CMK (cell line): ENCODE data around the genes MGP and STRAP.

DNA sequence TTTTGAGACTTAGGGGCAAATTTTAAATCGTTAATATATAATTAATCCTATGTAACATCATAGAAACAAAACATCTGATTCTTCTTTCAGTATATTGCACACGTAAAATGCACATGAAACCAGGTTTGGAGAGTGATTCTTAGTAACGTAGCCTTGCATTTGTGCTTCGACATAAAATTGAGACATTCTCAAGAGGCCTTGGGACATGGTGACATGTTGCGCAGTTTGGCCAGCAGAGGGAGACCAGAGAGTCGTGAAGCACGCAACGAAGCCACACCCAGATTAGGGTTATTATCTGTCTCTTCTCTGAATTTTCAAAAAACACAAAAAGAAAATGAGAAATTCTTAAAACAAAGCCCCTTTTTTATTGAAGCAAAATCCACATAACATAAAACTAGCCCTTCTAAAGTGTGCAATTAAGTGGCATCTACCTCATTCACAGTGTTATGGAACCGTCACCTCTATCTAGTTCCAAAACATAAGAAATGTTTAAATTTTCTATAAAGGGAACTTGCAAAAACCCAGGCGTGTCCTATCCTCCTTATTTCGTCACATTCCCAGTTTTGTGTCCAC is 108.9 kb upstream of the ATF7IP start:
- RRBS, result no CpG with 5 or more reads among the region's 11 CpGs

- RRBS, result no CpG with 5 or more reads among the region's 5 CpGs
Observed at GRCh38 chr12:14314875-14315337, 50.6 kb upstream of the ATF7IP start.

DNA sequence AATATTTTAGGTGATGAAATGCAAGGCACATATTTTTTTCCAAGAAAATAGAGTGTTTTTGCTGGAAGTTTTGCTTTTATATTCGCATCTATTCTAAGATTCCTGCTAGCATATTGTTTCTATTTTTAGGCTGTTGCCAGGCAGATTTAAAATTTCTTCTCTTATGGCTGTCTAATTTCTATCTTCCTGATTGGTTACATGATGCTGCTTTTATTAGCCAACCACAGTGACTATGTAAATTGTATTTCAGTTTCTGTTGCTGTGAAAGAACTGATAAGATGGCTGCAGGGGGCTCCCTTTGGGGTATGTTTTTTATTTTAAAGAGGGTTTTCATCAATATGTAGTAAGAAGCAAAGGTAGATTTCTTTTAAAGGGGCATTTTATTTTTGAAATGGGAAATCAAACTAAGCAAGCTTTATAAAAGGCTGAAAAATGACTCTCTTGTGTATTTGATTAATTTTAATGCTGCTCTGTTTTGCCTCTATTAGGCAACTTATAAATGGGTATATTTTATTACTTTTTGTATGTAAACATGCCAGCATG is 42.8 kb downstream of the ATF7IP start:
- RRBS, result no CpG with 5 or more reads among the region's 1 CpG

DNA sequence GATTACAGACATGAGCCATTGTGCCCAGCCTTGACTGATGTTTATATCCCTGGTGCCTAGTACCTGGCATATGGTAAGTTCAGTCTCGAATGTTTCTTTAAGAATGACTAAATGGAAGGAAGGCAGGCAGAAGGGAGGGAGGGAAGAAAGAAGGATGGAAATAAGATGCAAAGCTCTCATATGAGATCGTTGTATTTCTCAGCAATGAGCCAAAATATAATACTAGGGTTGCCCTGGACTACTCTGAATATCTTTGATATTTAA is 44.0 kb downstream of the GUCY2C start:
- RRBS, result no CpG with 5 or more reads among the region's 2 CpGs

DNA sequence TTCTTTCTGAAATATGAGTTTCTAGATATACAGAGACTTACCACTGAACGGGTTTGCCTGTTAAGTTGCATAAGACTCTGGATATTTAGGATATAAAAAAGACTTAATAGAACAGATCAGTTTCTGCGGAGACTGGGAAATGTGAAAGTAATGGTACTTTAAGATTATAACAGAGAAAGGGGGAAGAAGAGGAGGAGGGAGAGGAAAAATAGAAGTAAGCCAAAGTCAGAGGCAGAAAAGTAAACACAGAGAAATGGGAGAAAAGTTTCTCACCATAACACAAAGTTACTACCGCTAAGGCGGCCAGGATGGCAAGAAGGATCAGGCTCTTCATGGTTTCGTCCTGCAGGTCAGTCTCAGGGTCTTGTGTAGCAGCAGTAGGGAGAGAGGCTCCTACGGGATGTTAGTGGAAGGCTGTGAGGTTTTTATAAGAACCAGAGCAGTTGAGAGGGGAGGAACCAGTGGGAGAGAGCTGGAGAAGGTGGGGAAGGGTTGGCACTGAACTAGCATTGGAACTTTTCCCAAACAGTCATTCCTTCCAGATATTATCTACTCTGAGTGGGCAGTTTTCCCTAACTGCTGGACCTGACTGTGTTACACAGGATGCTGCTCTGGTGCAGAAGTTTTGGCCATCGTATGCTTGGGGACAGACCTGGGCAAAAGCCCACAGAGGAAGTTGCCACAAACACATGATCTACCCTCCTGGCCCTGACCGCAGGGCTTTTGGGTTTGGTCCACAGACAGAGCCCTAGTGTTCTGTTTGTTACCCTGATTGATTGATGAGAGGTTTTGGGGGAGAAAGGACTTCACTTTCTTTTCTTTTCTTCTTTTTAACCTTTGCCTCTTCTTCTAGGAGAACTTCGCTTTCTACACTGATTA is at the start of gene MGP:
Gene MGP, minus strand, starts transcription at position 397 of the 879 bp plus-strand sequence.
- RRBS, result no CpG with 5 or more reads among the region's 9 CpGs

- RRBS, result no CpG with 5 or more reads among the region's 2 CpGs
Observed at GRCh38 chr12:15179452-15180209, 41.6 kb downstream of the RERG start.

GRCh38 chr12:15562172-15562893 is 226.9 kb downstream of the EPS8 start:
- RRBS, result no CpG with 5 or more reads among the region's 5 CpGs

GRCh38 chr12:15590078-15590860 is 198.9 kb downstream of the EPS8 start:
- RRBS, result no CpG with 5 or more reads among the region's 17 CpGs

DNA sequence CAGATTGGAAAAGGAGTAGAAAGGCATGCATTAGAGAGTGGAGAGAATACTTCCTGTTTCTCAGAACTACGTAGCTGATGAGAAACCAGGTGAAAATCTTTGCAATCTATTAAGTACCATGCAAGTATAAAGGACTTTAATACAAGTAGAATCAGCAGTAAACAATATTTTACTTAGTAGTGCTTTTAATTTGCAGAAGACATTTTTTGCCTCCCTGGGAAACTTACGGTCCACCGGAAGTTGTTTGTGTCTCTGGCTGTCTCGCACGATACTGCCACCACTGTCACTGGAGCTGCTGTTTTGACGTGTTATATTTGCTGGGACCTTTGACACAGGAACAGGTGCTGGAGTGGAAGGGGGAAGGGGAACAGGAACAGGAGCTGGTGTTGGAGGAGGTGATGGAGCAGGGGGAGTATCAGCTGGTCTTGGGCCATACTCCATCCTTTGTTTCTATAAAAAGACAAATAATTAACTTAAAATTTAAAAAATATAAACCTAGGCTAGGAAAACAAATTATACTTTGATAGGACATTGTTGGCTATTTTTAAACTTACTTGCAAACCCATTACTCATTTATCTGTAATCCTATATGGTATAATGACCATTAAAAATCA is 157.9 kb downstream of the EPS8 start:
- RRBS, result no CpG with 5 or more reads among the region's 6 CpGs

GRCh38 chr12:15780603-15780921 is 8.6 kb downstream of the EPS8 start:
- RRBS, result no CpG with 5 or more reads among the region's 2 CpGs

GRCh38 chr12:15882188-15883043 is at the start of gene STRAP:
Gene STRAP (plus strand): TSS chr12:15882387.
- RRBS, result 0% methylated on average over 2 of the region's 61 CpGs

GRCh38 chr12:16021114-16021800 is 110.1 kb downstream of the DERA start:
- RRBS, result no CpG with 5 or more reads among the region's 3 CpGs

- RRBS, result no CpG with 5 or more reads among the region's 11 CpGs
Observed at GRCh38 chr12:16036478-16037508, 125.7 kb downstream of the DERA start.

GRCh38 chr12:16348470-16349601 is 1.4 kb downstream of the MGST1 start:
- RRBS, result no CpG with 5 or more reads among the region's 13 CpGs

- RRBS, result no CpG with 5 or more reads among the region's 13 CpGs
Observed at GRCh38 chr12:16359653-16360149, 12.3 kb downstream of the MGST1 start.

GRCh38 chr12:16524302-16524689 is 81.7 kb downstream of the LMO3 start:
- RRBS, result no CpG with 5 or more reads among the region's 1 CpG

DNA sequence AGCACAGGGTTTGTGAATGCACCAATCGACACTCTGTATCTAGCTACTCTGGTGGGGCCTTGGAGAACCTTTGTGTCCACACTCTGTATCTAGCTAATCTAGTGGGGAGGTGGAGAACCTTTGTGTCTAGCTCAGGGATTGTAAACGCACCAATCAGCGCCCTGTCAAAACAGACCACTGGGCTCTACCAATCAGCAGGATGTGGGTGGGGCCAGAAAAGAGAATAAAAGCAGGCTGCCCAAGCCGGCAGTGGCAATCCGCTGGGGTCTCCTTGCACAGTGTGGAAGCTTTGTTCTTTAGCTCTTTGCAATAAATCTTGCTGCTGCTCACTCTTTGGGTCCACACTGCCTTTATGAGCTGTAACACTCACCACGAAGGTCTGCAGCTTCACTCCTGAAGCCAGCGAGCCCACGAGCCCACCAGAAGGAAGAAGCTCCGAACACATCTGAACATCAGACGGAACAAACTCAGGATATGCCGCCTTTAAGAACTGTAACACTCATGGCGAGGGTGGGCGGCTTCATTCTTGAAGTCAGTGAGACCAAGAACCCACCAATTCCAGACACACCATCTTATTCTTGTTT is 402.3 kb upstream of the LMO3 start:
- RRBS, result no CpG with 5 or more reads among the region's 13 CpGs

DNA sequence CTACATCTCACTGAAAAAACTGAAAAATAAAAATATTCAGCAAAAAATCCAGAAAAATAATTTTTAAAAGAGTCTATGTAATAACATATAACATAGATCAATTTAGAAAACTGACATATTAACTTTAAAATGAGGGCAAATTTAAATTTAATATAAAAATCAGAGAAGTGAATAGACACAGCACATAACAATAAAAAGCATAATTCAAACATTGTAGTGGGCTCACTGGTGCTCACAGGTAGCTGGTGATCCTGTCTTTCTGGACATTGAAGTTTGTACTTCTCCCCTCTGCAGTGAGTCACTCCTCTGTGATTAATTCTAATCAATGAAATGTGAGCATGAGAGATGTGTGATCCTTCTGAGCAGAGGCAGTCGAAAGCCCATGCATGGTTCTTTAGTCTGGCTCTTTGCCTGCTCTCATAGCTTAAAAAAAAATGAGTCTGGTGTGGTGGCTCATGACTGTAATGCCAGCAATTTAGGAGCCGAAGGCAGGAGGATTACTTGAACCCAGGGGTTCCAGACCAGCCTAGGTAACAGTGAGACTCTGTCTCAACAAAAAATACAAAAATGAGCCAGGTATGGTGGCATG is 59.0 kb upstream of the RERGL start:
- RRBS, result no CpG with 5 or more reads among the region's 2 CpGs

DNA sequence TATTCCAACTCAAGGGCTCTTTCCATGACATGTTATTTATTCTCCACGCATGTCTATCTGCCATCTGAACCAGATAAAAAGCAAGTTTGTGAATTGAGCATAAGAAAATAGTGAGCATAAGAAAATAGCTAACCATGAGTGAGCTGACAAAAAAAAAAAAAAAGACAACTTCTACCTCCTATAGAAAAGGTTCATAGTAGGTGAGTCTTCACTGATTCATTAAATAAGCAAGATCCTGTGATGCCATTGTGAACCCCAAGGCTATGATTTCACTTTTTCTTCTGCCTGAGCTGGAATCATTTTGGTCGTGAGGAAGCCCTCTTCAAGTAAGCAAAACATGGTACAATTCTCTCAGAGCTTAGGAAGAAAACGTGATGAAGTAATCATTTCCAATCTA is 1.1 kb downstream of the PIK3C2G start:
- RRBS, result no CpG with 5 or more reads among the region's 3 CpGs